SK-N-MC (cell line): ENCODE results near the genes MRPS12, IFNL2, SUPT5H, DLL3 and PSMC4.

DNA sequence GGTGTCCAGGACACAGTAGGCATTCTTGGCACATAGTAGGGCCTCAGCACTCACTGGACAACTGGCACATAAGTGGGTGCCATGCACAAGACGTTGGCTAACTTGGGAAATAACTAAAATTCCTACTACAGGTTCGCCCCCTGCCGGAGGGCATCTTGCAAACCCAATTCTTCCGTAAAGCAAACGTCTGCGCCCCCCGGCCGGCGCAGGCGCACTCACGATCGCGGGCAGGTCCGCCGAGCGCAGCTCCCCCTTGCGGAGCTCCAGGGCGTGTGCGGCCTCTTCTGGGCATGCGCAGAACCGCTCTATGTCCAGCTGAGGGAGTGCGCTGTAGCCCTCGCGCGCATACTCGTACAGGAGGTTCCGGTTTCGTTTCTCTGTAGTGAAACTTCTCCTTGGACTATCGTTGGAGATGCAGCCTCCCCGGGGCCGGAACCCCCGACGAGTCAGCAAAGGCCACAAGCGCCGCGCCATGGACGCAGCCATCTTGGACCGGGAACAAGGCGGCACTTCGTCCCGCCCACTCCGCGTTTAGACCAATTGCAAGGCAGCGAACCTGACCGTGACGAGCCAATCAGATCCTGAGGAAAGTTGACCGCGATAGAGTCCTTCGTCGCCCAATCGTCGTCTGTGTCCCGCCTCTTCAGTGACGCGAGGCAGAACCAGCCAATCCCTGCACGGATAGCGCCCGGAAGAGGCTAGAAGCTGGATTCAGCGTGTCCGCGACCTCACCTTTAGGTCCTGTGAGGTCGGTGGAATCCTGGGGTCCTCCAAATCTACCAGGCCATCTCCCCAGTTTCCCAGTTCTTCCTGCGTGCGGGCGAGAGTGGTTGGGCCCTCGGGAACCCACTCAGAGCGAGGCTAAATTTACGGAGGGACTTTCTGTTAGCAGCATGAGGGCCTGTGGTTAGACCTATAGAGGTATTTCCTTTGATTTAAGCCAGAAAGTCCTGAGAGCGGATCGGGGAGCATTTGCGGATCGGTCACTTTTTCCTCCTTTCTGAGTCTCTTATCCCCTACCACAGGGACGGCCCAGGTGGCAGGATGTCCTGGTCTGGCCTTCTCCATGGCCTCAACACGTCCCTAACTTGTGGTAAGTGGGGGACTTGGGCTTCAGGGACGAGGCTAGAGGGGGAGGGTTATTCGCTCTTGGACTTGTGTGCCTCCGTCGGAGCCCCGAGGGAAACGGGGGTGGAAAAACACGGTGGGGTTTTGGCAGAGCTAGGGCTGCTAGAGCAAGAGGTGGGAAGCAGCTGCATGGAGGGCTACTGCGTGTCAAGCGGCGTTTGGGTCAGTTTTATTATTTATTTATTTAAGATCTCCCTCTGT is at the start of gene MRPS12:
Gene MRPS12, plus strand, starts transcription at position 694 of the 1,329 bp plus-strand sequence.
- RRBS = under 1% methylated on average over 17 of the region's 84 CpGs

- RRBS = 4% methylated on average over 7 of the region's 21 CpGs
These were observed 272 bp downstream of the FBXO27 start for GRCh38 chr19:39032166-39032387.

- RRBS = 87% methylated on average over 6 of the region's 19 CpGs
These were observed 8.0 kb downstream of the PAK4 start for GRCh38 chr19:39133543-39134116.

DNA sequence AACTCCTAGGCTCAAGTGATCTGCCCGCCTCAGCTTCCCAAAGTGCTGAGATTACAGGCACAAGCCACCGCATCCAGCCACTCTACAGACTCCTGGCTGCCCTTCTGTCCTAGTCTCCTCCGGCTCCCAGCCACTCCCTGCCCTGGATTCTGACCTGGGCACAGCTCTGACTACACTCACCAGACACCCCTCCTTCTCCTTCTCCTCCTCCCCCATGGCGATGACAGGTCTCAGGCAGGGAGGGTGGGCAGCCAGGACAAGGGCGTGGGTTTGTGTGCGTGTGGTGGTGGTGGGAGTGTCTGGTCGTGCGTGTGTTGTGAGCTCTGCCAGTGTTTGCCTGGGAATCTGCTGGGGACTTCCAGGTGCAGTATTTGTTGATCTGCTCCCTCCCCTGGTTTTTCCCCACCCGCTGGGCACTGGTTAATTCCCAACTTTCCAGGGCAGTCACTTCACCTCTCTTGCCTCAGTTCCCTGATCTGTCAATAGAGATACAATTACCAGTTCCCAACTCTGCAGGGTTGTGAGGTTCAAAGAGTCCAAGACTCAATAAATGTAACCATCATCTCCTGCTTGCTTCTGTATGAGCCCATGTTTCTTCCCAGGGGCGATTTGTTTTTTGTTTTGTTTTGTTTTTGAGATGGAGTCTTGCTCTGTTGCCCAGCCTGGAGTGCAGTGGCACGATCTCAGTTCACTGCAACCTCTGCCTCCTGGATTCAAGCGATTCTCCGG is 2.8 kb upstream of the NCCRP1 start:
- RRBS = no CpG with 5 or more reads among the region's 13 CpGs

DNA sequence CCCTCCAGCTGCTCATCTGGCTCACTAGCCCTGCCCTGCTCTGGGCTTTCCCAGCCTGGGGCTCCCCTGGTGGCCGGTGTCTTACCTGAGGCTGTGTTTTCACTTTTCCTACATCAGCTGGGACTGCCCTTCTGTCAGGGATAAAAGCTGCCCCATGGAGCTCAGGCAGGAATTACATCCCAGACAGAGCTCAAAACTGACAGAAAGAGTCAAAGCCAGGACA is at the start of gene IFNL2:
Gene IFNL2, plus strand, starts transcription at position 168 of the 223 bp plus-strand sequence.
- RRBS = no CpG with 5 or more reads among the region's 1 CpG

GRCh38 chr19:39398221-39399436 is 7.5 kb downstream of the MED29 start:
- RRBS = 80% methylated on average over 3 of the region's 29 CpGs

DNA sequence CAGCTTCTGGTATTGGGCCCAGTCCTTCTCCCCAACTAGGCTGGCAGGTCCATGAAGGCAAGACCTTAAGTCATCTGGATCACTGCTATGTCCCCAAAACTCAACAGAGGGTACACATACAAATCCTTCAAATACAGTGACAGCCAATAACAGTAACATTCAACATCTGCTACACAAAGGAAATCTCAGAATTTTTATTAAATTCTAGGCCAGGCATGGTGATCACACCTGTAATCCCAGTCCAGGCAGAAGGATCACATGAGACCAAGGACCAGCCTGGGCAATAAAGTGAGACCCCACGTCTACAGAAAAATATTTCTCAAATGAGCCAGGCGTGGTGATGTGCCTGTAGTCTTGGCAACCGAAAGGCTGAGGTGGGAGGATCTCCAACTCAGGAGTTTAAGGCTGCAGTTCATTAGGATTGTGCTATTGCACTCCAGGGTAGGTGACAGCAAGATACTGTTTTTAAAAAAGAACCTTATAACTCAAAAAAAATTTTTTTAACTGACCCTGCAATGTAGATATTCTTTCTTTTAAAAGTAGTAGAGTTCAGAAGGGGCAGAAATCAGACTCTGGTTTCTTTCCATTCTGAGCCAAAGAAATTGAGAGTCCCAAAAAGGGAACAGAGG is 1.3 kb downstream of the RPS16 start:
- RRBS = no CpG with 5 or more reads among the region's 3 CpGs

DNA sequence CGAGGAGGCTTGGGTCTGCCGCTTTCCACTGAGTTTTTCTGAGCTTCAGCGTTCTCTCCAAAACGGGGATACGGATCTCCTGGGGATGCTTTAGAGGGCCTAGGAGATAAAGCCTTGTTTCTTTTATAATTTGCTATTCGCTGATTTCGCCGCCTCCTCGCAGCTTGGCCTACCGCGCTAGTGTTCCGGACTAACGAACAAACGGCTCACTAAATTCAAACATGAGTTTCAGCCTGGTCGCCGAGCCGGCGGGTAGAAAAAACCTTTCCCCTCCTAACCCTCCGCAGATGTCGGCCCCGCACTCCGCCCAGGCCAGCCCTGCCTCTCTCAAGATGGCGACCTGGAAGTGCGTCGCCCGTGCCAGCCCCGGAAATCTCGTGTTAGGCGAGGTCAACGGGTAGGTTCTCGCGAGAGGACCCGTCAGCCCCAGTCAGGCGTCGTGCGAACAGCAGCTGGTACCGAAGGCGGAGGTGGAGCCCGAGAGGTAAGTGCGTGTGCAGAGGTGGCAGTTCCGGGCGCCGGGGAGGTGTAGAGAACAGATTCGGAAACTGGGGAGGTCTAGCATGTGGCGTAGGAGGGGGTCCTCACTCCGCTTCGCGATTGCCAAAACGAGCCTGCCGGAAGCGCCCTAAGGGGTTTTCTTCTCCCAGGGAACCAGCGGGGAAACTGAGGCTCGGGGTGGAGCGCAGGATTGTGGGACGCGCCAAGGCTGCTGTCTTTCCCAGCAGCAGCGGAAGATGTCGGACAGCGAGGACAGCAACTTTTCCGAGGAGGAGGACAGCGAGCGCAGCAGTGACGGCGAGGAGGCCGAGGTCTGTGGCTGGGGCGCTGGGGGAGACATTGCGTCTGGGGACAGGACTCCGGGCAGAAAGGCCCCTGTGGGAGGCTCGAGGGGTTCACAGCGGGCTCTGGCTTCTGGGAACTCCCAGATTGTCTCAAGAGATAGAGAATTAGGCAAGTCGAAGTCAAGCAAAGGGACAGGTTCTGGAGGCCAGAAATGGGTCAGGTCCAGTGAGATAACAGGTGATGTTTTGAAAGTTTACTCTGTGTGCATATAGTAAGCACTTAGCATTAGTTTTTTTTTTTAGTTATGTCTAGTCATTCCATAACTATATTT is at the start of gene SUPT5H:
Gene SUPT5H, plus strand, starts transcription at position 429 of the 1,117 bp plus-strand sequence.
- RRBS = under 1% methylated on average over 11 of the region's 71 CpGs

- RRBS = 4% methylated on average over 33 of the region's 70 CpGs
These were observed at the start of gene DLL3 for GRCh38 chr19:39498589-39499734. Gene DLL3 (plus strand): TSS chr19:39498947.

DNA sequence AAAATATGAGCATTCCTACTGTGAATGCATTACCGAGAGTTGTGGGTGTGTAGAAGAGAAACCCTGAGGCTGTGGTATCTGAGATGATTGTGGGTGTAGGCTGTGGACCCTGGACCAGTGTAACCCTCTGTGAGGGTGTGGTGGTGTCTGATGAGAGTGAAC is 222 bp downstream of the LGALS14 start:
- RRBS = no CpG with 5 or more reads among the region's 1 CpG

DNA sequence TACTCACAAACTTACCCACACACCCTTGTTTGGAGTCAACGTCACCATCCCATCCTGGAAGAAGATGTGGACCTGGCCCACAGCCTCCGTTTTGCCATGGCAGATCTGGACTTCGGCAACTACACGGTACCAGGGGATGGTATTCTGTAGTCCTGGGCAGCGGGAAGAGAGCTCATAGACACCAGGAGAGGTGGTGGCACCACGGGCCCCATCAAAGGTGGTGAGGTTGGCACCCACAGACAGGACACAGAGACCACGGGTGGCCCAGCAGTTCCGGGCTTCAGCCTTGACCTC is 20.5 kb upstream of the FBL start:
- RRBS = no CpG with 5 or more reads among the region's 8 CpGs

- RRBS = no CpG with 5 or more reads among the region's 66 CpGs
These were observed 45.5 kb upstream of the FBL start for GRCh38 chr19:39891458-39892393.

DNA sequence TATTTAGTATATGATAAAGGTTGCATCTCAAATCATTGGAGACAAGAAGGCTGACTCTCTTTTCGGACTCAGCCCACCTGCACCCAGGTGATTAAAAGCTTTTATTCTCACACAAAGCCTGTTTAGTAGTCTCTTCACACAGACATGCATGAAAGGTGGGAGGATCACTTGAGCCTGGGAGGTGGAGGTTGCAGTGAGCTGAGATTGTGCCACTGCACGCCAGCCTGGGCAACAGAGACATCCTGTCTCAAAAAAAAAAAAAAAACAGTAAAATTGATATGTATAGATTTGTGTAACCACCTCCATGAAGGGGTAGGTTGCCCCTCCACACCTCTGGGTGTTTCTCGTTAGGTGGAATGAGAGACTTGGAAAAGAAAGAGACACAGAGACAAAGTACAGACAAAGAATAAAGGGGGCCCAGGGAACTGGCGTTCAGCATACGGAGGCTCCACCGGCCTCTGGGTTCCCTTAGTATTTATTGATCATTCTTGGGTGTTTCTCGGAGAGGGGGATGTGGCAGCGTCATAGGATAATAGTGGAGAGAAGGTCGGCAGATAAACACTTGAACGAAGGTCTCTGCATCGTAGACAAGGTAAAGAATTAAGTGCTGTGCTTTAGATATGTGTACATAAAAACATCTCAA is 11.9 kb upstream of the PSMC4 start:
- RRBS = no CpG with 5 or more reads among the region's 11 CpGs

DNA sequence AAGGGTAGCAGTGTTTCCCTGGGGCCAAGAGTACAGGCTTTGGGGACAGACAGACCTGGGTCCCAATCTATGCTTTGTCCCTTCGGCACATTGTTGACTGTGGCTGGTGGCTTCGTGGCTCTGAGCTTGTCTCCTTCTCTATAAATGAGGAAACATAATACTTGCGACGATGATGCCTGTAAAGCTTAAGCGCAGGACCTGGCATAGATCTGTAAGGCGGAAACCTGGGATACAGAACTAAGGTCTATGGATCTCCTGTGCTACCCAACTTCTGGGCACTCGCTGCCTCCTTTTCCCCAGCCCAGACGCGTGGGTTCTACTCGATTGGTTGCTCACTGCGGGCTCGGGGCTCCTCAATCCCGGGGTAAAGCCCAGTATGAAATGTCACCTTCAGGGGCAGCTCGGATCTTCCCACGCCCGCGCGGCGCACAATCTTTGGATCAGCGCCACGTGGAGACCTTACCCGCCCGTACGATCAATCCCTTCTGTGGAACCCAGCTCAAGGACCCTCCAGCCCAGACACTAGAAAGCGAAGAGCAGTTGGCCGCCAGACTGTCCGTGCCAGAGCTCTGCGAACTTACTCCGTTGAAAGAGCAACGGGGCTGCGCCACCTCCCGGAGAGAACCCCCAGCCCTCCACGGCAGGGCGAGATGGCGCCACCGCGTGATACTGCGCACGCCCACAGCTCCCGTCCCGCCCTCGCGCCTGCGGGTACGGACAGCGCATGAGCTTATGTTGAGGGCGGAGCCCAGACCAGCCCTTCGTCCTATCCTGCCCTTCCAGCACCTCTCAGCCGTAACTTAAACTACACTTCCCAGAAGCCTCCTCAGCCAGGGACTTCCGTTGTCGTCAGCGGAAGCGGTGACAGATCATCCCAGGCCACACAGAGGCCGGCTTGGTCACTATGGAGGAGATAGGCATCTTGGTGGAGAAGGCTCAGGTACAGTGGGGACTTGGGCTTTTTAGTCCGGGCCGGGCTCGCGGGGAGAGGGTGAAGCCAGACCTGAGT is at the start of gene PSMC4:
Gene PSMC4, plus strand, starts transcription at position 867 of the 1,009 bp plus-strand sequence.
- RRBS = 1% methylated on average over 5 of the region's 58 CpGs

GRCh38 chr19:40204923-40206170 is 12.8 kb downstream of the TTC9B start:
- RRBS = no CpG with 5 or more reads among the region's 33 CpGs

- RRBS = no CpG with 5 or more reads among the region's 9 CpGs
These were observed 304 bp upstream of the TTC9B start for GRCh38 chr19:40218492-40218883.

GRCh38 chr19:40225258-40225802 is 1.2 kb downstream of the CCNP start:
- RRBS = no CpG with 5 or more reads among the region's 8 CpGs

DNA sequence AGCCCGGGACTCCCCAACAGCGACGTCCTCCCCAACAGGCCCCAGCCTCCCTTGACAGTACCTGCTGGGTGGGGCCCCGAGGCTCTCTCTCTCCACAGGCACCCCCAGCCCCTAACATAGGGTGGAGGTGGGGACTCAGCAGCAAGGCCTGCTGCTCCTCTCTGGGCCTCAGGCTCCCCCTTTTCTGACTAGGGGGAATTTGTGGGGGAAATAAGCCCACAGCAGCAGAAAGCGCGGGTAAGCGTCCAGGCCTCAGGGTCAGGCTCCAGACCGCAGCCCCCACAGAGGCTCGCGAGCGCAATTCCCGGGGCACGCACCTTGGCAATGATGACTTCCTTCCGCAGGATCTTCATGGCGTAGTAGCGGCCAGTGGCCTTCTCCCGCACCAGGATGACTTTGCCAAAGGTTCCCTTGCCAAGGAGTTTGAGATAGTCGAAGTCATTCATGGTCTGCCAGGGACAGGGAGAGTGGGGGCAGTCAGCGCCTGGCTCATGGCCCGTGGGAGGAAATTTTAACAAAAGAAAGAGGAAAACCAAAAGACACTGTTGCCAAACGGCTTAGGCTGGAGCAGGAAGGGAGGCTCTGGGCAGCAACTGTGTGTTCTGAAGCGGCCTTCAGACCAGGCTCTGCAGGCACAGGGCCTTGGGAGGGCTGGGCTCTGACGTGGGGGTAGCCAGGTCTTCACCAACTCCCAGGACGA is 15.3 kb upstream of the CCNP start:
- RRBS = no CpG with 5 or more reads among the region's 24 CpGs

GRCh38 chr19:40249424-40250233 is 23.1 kb upstream of the CCNP start:
- RRBS = no CpG with 5 or more reads among the region's 20 CpGs

GRCh38 chr19:40265802-40266524 is 19.2 kb downstream of the AKT2 start:
- RRBS = 89% methylated on average over 3 of the region's 23 CpGs